Measurements from ENCODE around the gene DPM1.

GRCh38 chr20:50788039-50788801, 6.6 kb upstream of the BCAS4 start:
- RRBS: no CpG with 5 or more reads among the region's 15 CpGs

- RRBS: no CpG with 5 or more reads among the region's 5 CpGs
Observed at GRCh38 chr20:50821190-50821670, 26.4 kb downstream of the BCAS4 start.

GRCh38 chr20:50840573-50841037, 45.7 kb downstream of the BCAS4 start:
- RRBS: no CpG with 5 or more reads among the region's 29 CpGs

DNA sequence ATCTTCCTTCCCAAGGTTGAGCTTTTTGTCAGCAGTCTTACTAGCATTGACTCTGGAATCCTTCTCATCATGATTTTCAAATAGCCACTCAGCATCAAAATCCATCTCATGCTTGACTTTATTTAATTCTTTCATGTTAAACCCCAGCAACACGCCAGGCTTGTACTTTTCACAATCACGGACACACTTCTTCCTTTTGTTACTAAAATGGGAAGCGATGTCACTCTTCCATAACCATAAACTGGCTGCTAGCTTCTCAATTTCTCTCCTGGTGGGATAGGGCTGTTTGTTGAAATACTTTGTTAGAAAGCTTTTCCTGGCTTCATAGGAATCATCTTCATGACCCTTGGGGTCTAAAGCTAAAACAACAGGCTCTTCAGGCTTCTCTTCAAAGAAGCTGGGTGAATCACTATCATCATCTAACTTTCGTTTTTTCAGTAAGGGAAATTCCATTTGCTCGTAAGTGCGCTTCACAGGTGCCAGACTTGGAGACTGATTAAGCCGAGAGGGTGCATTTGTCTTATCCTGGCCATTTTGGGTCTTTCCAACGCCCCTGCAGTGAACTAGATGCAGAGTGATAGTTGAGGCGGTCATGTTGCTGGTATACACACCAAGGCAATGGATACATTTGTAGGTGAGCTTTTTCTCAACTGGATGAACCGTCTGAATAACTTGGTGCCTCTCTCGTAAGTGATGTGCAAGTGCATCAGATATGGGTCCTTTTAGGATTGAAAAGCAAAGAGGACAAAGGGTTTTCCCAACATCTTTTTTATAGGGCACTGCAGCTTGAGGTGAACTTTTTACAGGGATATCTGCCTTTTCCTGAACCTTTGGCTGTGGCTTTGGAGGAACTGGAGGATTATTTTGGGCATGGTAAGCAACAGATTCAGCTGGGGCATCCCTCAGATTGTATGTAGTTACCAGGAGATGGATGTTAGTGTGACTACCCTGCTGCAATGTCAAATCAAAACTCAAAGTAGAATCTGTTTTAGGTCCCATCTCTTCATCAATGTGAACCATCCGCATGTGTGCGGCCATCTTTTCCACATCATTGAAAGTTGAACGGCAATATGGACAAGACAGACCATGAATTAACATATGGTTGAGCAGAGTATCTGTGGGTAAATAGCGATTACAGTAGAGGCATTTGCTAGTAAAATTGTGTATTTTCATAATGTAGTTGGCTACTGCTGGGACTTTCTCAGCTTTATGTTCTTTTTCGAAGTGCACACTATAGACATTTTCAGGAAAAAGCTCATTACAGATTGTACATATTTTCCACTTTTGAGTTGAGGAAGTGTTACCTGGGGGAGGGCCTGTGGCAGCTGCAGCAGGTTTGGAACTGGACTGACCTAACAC, 38.7 kb downstream of the ADNP start:
- RRBS: no CpG with 5 or more reads among the region's 16 CpGs

- RRBS: no CpG with 5 or more reads among the region's 11 CpGs
Observed at GRCh38 chr20:50893536-50894107, 37.6 kb downstream of the ADNP start.

GRCh38 chr20:50904668-50905576, 26.3 kb downstream of the ADNP start:
- RRBS: no CpG with 5 or more reads among the region's 5 CpGs

GRCh38 chr20:50920963-50922068, 9.9 kb downstream of the ADNP start:
- RRBS: no CpG with 5 or more reads among the region's 6 CpGs

DNA sequence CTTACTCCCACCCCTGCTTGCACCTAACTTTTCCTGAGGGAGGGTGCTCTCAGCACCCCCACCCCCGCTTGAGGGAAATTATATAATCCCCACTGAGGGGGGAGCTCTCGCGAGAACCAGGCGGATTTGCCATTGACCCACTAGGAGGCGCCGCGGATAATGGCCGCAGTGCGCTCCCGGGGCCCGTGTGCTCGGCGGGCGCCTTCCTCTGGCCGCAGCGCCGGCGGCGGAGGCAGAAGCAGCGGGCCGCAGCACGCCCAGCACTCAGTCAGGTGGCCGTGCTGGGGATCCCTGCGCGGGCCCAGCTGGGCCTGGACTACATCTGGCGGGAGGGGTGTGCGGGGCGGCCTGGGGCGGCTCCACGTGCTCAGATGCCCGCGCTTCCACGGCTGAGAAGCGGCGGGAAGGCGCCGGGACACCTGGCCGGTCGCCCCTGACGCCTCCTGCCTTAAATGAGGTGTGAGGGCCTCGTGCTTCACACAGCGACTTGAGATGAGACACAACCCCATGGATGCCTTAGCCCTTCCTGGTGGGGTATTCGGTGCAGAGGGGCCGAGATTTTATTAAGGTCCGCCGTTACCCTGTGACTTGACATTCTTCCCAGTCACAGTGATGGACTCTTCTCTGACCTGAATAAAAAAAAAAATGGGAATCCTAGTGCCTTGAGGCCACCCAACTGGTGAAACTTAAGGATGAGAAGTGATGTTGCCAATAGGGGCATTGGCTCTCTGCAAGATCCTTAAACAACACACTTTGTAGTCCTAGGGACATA, 499 bp upstream of the ADNP start:
- RRBS: 1% methylated on average over 8 of the region's 46 CpGs

- RRBS: 1% methylated on average over 6 of the region's 36 CpGs
Observed at GRCh38 chr20:50958198-50958654, at the start of gene DPM1. Gene DPM1 (minus strand): TSS chr20:50958532.

- RRBS: 0% methylated on average over 1 of the region's 23 CpGs
Observed at GRCh38 chr20:51318098-51318674, 224.3 kb downstream of the NFATC2 start.

DNA sequence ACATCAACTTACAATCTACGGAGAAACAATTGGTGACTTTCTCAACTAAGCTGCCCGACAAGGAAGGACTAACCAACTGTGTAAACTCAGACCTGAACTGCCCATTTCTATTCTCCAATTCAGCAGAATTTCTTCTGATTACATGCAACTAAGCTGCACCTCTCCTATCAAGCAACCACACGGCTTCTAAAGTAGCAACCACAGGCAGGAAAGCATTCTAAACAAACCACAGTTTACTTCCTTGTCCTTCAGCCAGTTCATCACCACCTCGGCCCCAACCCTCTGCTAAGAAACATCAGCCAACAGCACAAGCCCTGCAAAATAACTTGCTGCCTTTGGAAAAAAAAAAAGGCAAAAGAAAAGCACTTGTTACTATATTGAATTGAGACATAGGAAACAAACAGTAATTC, 140.4 kb downstream of the NFATC2 start:
- RRBS: no CpG with 5 or more reads among the region's 4 CpGs

DNA sequence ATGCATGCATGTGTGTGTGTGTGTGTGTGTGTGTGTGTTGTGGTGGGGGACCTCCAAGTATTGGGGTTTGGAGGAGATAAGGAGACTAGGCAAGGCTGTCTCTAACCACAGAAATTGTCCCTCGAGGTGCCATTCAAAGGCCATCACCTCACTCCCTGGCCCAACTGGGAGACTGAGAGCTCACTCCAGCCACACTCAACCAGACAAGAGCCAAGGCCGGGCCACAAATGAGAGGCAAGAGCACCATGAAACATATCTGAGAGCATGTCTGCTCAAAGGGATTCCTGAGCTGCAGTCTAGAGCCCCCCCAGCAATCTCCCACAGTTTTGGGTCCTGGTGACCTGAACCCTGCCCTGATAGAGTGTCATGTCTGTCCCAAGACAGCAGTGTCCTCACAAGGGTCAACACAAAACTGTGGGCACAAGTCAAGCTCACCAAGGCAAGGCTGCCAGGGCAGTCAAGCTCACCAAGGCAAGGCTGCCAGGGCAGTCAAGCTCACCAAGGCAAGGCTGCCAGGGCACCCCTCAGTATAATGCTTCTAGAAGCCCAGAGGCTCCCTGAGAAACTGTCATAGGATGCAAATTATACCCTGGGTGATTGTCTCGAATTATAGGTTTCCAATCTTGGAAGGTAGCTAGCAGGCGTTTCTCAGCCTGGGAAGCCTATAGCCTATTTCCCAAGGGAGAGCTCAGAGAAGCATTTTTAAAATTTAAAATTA, 108.6 kb downstream of the NFATC2 start:
- RRBS: no CpG with 5 or more reads among the region's 4 CpGs

GRCh38 chr20:51522951-51523907, 19.3 kb downstream of the NFATC2 start:
- RRBS: 94% methylated on average over 20 of the region's 67 CpGs

DNA sequence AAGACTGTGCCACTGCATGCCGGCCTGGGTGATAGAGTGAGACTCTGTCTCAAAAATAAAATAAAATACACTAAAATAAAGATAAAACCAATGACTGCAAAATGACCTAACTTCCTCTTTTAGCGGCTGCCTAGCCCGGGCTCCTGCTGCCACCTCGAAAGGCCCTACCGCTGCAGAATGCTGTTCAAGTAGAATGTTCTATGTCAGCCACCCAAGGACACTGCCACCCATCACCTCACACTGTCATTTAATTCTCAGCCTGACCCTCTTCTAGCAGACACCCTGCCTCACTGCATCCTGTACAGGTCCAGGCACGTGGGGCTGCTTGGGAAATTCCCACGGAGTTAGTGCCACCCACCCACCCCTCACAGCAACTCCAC, 17.4 kb downstream of the NFATC2 start:
- RRBS: no CpG with 5 or more reads among the region's 7 CpGs

GRCh38 chr20:51650884-51651185, 108.3 kb upstream of the NFATC2 start:
- RRBS: no CpG with 5 or more reads among the region's 5 CpGs

GRCh38 chr20:51725351-51726255, 42.6 kb downstream of the ATP9A start:
- RRBS: no CpG with 5 or more reads among the region's 16 CpGs

- RRBS: no CpG with 5 or more reads among the region's 1 CpG
Observed at GRCh38 chr20:51984883-51985487, 182.7 kb upstream of the SALL4 start.

- RRBS: no CpG with 5 or more reads among the region's 7 CpGs
Observed at GRCh38 chr20:53034446-53035429, 62.6 kb downstream of the TSHZ2 start.

GRCh38 chr20:53567049-53568146, 26.2 kb downstream of the ZNF217 start:
- RRBS: no CpG with 5 or more reads among the region's 5 CpGs